ENCODE measurements around the genes SLFN11, PEX12 and CCL23.

GRCh38 chr17:35161200-35161845 lies 13.7 kb downstream of the UNC45B start:
- RRBS, 2 experiments, result no CpG with 5 or more reads among the region's 5 CpGs

GRCh38 chr17:35187924-35188690 lies 6.1 kb downstream of the SLC35G3 start:
- RRBS, 2 experiments, result no CpG with 5 or more reads among the region's 8 CpGs

DNA sequence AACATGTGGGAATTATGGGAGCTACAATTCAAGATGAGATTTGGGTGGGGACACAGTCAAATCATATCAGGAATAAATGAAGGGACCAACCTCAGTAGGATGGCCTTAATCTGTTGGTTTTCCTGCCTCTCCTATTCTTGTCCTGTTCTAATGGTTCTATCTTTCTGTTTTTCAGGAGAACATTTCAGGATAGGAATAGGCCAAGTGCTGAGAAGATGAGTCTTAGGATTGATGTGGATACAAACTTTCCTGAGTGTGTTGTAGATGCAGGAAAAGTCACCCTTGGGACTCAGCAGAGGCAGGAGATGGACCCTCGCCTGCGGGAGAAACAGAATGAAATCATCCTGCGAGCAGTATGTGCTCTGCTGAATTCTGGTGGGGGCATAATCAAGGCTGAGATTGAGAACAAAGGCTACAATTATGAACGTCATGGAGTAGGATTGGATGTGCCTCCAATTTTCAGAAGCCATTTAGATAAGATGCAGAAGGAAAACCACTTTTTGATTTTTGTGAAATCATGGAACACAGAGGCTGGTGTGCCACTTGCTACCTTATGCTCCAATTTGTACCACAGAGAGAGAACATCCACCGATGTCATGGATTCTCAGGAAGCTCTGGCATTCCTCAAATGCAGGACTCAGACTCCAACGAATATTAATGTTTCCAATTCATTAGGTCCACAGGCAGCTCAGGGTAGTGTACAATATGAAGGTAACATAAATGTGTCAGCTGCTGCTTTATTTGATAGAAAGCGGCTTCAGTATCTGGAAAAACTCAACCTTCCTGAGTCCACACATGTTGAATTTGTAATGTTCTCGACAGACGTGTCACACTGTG lies 15.8 kb downstream of the SLFN5 start:
- RRBS, 2 experiments, result no CpG with 5 or more reads among the region's 9 CpGs

- RRBS, 2 experiments, result no CpG with 5 or more reads among the region's 41 CpGs
Measured at GRCh38 chr17:35373395-35374178, at the start of gene SLFN11. Gene SLFN11, minus strand, starts transcription at chr17:35373621.

DNA sequence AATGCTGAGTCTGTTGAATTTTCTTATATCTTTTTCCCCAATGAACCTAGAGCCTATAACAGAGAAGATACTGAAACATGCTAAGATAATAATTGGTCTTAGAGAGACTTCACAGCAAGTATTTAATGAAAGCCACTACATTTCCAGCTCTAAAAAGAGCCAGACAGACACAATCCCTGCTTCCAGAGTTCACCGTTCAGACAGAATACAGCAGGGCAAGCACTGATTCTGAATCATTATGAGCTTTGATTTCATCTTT lies 2.4 kb upstream of the SLFN11 start:
- RRBS, 2 experiments, result no CpG with 5 or more reads among the region's 1 CpG

GRCh38 chr17:35567736-35568988 lies 7.5 kb upstream of the SLFN14 start:
- RRBS, 2 experiments, result no CpG with 5 or more reads among the region's 54 CpGs

DNA sequence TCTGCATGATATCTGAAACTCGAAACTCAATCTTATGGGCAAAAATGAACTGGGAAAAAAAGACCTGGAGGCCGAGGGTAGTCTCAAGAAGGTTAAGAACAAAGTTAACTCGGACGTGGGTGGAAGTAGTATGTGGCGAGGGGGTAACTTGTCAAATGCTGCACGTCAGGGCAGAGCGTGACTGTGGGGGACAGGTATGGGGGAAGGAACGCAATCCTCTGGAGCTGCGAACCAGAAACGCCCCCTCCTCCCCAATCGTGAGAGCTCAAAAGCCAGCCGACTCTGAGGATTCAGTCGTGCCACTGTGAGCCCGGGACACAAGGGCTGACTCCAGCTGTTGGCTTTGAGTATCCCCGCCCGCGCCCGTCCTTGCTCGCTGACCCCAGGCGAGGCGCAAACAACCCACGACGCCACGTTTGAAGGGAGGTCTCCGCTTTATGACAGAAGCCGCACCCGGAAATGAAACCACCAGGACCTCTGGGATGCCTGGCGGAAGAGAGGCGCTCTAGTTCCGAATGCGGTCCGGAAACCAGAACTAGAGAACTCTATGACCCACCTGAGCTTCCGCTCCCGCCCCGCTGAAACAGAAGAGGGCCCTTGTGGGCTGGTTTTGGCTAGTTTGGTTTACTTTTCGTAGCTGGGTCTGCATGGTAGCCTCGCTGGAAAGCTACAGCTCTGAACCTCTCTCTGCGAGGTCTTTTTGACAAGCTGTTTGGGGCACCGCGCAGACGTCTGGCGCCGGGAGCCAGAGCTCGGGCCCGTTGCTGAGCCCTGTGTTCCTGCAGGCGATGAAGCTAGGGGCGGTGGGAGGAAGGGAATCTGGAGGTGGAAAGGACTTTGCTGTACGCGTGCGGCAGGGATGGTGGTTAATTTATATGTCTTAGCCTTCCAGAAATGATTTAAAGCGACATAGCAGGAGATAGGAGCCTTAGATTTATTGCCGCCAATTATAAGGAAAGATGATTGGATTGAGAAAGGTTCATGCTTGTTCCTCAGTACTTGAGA lies at the start of gene PEX12:
Gene PEX12 (minus strand): TSS at position 442 of the 1,005 bp plus-strand sequence.
- RRBS, 2 experiments, result 2% methylated on average over 6 of the region's 52 CpGs

DNA sequence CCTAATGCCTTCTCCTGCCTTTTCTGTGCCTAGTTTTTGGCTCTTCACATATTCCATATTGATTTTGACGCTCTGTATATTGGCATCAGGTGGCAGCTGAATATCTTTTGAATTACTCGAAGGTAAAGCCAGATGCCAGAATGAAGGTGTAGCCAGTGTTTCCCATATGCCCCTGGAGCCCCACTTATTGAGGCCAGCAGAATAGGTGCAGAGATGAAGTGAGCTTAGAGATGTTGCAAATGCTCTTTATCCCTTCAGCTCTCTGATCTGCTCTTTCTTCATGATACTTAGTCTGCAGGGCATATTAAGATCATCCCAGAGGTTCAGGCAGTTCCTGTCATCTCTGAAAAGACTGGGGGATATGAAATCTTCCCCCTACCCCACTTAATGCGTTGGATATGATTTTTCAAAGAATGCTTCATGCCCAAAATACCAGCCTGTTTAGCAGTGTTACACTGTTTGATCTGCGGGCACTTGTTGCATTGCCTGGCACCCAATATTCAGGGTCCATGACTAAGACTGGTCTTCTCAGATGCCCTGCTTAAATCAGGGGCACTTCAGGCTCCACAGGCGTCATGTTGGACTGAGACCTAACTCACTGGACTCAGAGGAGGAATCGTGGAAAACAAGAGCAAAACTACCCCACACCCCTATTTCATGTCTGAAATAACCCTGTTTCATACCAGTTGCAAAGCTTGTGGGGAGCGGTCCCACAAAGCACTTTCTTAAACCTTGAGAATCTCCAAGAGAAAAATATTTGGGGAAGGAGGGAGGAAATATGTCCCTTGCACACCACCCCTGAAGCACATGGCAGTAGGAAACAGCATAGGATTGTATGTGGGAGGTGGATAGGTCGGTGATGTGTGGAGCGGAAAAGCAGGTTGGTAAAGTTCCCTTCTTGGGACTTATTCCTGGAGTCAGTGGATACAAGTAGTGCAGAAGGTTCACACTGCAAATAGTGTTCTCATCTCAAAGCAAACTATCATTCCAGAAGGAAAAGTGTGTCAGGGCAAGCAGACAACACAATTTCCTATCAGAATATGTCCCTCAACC lies 6.3 kb upstream of the RASL10B start:
- RRBS, 2 experiments, result no CpG with 5 or more reads among the region's 9 CpGs

DNA sequence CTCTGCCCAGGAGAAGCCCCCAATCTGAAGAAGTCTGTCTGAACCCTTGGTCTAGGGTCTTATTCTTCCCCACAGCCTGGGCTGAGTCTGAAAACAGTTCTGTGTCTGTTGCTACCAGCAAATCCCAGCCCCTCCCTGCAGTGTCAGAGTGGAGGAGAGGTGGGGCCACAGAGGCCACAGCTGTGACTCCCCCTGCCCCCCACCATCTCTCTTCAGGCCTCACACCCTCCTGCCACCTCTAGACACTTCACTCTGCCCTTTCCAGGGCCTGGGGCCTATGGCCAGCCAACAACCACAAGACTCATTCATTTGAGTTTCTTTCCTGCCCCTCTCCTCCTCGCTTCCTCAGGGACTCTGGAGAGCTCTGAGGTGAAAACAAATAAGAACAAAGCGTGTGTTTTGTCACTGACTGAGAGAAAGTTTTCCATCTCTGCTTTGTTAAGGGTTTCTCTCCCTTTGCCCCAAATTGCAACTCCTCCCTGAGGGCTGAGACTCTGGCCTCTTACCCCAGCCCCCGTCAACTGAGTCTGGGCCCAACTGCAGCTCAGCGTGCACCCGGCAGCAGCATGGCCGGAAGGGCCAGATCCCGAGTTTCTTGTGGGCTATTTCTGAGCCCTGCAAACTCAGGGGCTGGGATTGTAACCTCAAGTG lies 13.1 kb downstream of the C17orf50 start:
- RRBS, 2 experiments, result no CpG with 5 or more reads among the region's 7 CpGs

DNA sequence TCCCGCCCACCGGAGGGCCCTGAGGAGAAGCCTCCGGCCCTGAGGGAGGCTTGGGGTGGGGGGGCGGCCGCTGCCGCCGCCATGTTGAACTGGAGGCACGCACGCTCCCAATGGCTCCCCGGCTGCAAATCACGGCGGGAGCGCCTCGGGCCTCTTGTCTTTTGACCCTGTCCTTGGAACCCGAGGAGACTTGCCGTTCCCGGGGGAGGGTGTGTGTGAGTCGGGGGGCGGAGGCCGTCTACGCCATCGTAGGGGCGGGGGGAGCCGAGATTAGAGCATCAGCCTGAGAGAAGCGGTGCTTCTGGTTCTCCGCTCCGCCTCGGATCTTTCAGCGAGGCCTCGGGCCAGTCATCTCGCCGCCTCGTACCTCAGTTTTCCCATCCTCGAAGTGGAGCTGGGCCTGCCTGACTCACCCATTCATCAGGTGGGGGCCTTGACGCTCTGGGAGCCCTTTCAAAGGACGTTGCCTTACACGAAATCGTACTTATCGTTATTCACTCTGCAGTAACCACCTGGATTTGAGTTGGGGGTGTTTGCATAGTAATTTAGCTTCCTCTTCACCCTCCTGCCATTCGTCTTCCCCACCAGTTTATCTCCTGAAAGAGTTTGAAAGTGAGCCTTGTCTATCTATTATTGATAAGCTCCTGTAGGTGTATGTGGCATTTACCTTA lies 491 bp downstream of the TAF15 start:
- RRBS, 2 experiments, result no CpG with 5 or more reads among the region's 40 CpGs

DNA sequence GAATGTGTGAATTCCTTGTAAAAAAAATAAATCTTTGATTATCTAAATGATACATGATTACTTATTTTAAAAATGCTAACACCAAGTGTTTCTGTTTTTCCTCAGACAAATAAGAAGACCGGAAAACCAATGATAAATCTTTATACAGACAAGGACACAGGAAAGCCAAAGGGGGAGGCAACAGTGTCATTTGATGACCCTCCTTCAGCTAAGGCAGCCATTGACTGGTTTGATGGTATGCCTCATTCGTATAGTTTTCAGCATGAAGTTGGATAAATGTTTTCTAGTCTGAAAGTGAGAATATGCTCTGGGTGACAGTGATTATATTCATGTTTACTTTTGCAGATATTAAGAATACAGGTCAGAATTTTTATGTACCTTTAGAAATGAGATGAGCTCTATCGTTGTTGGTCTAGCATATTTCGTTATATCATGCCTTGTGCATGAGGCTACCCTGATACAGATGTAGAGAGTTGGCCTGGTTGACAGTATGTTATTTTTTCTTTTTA lies 29.1 kb downstream of the TAF15 start:
- RRBS, 2 experiments, result no CpG with 5 or more reads among the region's 4 CpGs

GRCh38 chr17:36017697-36018337 lies at the start of gene CCL23:
Gene CCL23, minus strand, starts transcription at chr17:36017972.
- RRBS, 2 experiments, result no CpG with 5 or more reads among the region's 7 CpGs

GRCh38 chr17:36118745-36119475 lies 15.3 kb downstream of the CCL4 start:
- RRBS, 2 experiments, result no CpG with 5 or more reads among the region's 9 CpGs

- RRBS, 2 experiments, result no CpG with 5 or more reads among the region's 10 CpGs
Measured at GRCh38 chr17:36527108-36527953, 7.3 kb downstream of the MYO19 start.

DNA sequence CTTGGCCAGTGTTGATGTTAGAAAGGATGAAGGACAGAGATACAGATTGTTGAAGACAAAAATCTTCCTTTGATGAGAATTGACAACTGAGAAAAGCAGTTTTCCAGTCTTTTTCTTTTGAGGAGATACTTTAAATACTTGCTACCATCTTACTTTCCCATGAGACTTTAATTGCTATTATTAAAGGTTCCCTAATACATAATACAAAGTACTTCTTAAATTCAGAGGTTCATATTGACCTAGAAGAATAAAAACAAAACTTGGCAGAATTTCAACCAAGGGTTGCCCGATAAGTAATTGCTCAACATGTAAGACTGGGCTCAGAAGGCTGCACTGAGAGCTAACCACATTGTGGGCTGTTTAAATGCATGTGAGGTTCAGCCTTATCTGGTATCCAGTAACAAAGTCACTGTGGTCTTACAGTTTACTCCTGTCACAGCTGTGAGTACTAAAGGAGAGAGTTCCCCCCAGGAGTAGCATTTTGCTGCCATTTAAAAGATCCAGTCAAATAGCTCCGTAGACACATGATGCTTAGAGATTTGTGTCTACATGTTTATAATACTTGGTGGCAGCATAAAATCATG lies 1.7 kb upstream of the DHRS11 start:
- RRBS, 2 experiments, result no CpG with 5 or more reads among the region's 2 CpGs

DNA sequence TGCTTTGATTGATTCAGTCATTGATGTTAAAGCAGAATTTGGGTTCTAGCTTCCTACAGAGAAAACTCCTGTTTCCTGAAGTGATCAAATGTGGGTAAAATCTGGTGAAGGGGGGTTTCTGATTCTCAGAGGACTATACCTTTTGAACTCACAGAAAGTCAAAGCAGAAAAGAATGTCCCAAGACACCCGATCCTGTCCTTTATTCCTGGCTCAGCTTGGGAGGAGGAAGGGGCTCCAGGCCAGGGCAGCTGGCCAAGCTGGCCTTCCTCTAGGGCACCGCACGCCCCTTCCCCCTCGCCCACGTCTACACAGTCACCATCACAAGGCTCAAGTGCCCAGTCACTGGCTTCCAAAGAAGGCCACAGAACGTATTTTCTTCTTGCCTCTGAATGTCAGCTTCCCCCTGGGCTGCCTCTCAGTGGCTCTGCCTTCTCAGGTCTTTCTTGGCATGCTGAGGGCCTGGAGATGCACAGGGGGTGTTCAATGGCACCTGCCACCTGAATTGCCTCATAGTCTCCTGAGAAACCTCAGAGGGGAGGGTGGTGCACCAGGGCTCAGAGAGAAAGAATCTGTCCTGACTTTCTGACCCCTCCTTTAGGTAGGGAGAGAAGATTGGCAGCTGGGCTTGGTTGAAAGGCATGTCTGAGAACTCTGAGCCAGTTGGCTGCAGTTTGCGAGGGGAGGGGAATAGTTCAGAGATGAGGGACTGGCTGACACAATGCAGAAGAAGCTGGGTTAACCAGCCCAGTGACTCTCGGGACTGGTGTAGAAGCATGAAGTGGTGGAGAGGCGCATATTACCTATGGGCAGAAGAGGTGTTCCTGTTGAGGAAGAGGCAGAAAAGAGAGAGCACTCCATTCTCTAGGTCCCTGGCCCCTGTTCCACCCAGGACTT lies 2.1 kb downstream of the DHRS11 start:
- RRBS, 2 experiments, result no CpG with 5 or more reads among the region's 9 CpGs

DNA sequence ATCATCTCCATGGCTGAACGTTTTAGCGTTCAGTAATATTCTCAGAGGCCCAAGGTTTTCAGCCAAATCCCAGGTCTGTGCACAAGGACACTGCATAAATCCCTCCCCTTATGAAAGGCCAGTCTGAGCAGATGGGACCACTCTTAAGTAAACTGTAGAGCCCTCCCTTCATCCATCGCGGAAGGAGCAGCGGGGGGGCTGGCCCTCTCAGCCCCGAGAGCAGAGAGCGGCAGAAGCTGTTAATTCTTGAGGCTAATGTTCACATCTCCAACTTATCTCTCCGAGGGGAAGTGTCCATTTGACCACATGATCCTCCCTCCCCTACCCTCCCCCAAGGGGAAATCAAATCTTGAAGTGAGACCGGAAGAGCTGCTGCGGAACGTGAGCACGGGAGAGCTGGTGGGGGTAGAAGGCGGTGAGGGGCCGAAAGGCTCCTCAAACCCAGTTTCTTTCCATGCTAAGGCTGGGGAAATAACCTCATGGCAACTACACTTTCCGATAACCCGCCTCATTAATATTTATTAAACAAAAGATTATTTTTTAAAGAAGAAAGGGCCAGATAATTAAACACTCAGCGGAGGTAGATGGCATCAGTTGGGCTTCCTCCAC lies 9.2 kb upstream of the LHX1 start:
- RRBS, 2 experiments, result no CpG with 5 or more reads among the region's 17 CpGs

GRCh38 chr17:36937022-36937382 lies 273 bp upstream of the LHX1 start:
- RRBS, 2 experiments, result no CpG with 5 or more reads among the region's 28 CpGs

DNA sequence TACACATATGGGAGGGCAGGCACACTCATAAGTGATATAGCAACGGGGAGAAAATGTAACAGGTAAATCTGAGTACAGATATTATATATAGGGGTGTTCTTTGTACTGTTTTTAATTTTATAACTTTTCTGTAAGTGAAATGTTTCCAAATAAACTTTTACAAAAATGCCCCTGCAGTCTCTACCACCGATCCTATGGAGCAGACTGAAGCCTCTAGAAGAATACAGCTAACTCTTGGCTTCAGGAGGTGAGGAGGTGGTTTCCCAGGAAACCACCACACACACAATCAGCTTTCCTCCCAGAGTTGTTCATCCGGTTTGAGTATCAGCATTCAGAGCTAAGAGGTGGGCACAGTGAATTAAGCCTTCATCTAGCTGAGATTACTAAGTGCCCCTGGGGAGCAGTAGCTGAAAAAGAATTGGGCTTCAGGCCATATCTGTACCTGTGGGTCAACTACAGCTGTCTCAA lies 139.6 kb downstream of the AATF start:
- RRBS, 2 experiments, result no CpG with 5 or more reads among the region's 3 CpGs

GRCh38 chr17:37097634-37098107 lies 148.9 kb downstream of the AATF start:
- RRBS, 2 experiments, result no CpG with 5 or more reads among the region's 8 CpGs